Camera-type eye (tissue), 1 donor: ENCODE results near the gene USP17L24.

DNA sequence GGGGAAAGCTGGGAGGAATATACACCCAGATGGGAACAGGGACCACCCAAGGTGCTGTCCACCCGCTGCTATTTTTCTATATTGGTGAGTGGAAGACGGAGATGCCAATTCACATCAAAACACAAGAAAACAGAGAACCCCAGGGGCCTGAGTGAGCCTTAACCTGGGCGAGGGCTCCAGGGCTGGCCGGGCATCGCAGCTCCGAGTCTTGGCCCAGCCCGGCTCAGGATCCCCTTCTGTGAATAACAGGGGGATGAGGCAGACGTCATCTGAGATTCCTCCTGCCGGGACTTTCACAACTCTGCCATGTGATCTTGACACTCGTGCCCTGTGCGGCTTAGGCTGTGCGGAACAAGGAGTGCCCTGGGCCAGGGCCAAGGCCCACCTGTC lies 57.6 kb downstream of the ABLIM2 start:
- RAMPAGE, long total RNA, result no peak

- RAMPAGE, long total RNA, result no peak
These were observed 2.0 kb downstream of the ABLIM2 start for GRCh38 chr4:8156556-8157147.

- RAMPAGE, long total RNA, result no peak
These were observed 10.2 kb upstream of the SH3TC1 start for GRCh38 chr4:8188630-8189610.

DNA sequence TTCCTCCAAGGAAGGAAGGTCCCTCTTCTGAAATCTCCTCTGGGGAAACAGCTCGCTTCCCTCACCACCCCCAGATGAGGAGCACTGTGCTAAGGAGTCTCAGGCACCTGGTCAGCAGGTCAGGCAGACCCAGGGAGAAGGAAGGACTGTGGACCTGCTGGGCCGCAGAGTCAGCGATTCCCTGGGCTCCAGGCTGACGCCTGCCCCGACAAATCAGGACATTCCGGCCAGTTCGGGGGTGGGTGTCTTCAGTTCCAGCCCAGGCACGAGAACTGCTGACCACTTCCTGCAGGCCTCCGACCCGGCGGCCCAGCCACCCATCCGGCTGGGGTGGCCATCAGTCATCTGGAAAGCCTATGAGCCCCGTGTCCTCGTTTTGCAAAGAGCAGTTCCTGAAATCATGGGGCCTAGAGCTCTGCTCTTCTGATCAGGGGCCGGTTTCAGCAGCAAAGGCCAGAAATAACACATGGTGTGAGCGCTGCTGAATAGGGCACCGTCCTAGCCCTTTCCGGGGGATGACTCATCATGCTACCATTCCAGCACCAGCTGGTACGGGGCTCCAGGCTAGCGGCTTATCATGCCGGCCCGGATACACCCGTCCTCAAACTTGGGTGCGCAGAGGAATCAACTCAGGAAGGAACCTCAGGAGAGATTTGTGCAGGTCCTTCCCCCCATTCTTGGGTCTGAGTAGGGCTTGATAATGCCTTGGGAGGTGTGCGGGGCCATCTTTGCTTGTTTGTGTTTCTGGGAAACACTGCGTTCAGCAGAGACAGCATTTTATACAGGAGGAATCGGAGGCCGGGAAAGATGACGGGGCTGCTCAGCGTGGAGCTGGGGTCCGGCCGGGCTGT lies 7.8 kb upstream of the SH3TC1 start:
- RAMPAGE, long total RNA, result no peak

- RAMPAGE, long total RNA, result no peak
These were observed 8.3 kb downstream of the SH3TC1 start for GRCh38 chr4:8207333-8207778.

GRCh38 chr4:8226957-8227679 lies 28.0 kb downstream of the SH3TC1 start:
- RAMPAGE, long total RNA, result no peak

GRCh38 chr4:8228873-8229357 lies 29.8 kb downstream of the SH3TC1 start:
- RAMPAGE, long total RNA, result no peak

- RAMPAGE, long total RNA, result no peak
These were observed 34.4 kb upstream of the HTRA3 start for GRCh38 chr4:8235020-8235622.

GRCh38 chr4:8254099-8254596 lies 15.4 kb upstream of the HTRA3 start:
- RAMPAGE, long total RNA, result no peak

- RAMPAGE, long total RNA, result no peak
These were observed 1.6 kb downstream of the HTRA3 start for GRCh38 chr4:8271223-8271552.

DNA sequence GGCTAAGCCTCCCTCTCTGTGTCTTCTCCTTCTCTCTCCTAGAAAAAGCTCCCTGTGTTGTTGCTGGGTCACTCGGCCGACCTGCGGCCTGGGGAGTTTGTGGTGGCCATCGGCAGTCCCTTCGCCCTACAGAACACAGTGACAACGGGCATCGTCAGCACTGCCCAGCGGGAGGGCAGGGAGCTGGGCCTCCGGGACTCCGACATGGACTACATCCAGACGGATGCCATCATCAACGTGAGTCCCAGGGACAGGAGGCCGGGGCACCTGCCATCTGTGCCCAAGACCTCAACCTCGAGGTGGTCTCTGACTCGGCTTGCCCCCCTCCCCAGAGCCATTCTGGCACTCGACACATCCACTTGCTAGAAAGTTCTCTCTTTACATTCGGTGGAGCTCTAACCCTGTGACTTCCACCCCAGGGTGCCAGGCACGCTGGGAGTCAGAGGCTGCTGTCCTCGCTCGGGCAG lies 21.8 kb downstream of the HTRA3 start:
- RAMPAGE, long total RNA, result no peak

DNA sequence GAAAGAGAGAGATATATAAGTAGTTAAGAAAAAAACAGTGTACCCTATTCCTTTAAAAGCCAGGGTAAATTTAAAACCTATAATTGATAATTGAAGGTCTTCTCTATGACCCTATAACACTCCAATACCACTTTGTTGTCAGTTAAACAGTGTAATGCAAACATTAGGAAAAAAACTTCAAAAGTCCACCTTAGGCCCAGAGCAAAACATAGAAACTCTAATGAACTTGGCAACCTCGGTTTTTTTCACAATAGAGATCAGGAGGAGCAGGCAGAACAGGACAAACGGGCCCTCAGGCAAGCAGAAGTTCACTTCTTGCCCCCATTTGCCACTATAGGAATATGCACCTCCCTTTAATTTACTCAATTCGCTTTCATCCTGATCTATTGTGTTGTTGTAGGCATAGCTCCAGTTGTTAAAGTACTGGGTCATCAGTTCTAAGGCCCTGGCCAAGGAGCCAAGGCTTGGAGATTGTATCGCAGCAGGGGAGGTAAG lies 18.2 kb downstream of the ACOX3 start:
- RAMPAGE, long total RNA, result no peak

DNA sequence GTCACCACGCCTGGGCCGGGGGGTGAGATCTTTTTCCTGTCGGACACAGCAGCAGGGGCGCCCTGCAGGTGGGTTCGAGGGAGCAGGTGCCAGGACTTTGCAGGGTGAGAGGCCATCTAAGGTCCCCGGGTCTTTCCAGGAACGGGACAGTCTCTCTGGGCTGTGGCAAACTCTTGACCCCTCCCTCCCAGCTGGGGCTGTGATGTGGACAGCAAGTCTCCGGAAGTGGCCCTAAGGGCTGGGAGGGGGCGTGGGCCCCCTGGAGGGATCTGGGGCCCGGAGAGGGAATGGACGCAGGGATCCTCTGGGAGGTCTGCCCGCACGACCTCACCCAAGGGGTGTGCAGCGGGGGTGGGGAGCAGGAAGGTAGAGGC lies 585 bp downstream of the CPZ start:
- RAMPAGE, long total RNA, result no peak

GRCh38 chr4:8611820-8612740 lies 19.5 kb downstream of the CPZ start:
- RAMPAGE, long total RNA, result no peak

DNA sequence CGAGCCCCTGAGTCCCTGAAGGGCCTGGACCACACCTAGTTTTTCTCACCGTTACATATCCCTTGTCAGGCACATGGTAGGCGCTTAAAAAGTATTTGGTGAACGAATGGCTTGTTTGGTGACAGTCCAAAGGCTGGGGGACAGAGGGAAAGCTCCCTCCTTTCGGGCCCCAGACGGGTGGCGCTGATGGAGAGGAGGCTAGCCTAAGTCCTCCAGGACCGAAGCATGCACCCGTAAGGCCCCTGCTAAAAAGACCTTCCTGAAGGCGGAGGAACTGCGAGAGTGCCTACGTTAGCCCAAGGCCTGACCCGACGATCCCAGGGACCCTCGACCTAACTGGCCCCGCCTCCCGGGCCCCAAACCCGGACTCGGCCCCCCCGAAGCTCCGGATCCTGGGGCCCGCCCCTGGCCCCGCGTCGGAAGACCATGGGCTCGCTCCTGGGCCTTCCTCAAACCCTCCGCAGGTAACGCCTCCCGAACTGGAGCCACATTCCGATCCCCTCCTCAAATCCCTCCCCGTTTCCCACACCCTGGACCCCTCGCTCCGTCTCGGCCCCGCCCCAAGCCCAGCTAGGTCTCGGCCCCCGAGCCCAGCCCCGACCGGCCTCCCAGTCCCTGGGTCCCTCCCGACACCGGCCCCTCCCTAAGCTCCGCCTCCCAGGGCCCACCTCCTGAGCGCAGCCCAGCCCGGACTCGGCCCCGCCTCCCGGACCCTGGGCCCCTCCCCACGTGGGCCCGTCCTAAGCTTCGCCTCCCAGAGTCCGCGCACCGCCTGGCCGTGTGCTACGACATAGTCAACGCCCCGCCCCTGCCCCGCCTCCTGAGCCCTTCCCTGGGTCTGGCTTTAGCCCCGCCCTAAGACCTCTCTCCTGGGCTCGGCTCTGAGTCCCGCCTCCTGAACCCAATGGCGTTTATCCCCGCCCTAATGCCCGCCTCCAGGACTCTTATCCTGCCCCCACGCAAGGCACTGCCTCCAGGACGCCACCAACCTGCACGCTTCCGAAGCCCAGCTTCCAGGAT lies 17.9 kb upstream of the FAM90A26 start:
- RAMPAGE, long total RNA, result no peak

DNA sequence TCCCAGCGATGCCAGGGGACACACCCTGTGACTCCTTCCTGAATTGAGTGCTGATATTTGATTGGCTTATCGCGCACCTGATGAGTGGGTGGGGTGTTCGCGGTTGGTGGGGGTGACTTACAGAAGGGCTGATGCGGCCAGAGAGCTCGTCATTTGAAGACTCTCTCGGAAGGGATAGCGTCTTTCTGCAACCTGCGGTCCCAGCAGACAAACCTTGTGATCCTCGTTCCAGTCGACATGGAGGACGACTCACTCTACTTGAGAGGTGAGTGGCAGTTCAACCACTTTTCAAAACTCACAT lies at the start of gene USP17L24:
TSS of gene USP17L24 (plus strand) at position 238 of the 301 bp plus-strand sequence.
- RAMPAGE, long total RNA, result no peak

DNA sequence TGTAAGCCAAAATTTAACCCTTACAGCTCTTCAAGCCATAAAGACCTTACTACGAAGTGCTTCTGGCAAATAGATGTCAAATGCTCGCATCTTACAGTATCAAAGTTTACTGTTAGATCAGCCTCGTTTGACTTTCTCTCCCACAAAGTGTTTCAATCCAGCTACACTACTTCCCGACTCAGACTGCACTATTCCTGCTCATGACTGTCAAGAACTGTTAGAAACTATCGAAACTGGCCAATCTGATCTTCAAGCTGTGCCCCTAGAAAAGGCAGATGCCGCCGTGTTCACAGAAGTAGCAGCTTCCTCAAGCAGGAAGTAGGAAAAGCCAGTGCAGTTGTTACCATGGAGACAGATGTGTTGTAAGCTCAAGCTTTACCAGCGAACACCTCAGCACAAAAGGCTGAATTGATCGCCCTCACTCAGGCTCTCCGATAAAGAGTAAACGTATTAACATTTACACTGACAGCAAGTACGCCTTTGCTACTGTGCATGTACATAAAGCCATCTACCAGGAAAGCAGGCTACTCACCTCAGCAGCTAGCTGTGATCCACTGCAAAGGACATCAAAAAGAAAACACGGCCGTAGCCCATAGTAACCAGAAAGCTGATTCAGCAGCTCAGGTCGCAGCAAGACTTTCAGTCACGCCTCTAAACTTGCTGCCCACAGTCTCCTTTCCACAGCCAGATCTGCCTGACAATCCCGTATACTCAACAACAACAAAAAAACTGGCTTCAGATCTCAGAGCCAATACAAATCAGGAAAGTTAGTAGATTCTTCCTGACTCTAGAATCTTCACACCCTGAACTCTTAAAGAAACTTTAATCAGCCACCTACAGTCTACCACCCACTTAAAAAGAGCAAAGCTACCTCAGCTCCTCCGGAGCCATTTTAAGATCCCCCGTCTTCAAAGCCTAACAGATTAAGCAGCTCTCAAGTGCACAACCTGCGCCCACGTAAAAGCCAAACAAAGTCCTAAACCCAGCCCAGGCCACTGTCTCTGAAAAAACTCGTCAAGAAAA lies 159.9 kb downstream of the DEFB131A start:
- RAMPAGE, long total RNA, result no peak

- RAMPAGE, long total RNA, result no peak
These were observed 12.3 kb downstream of the WDR1 start for GRCh38 chr4:10104159-10104832.

DNA sequence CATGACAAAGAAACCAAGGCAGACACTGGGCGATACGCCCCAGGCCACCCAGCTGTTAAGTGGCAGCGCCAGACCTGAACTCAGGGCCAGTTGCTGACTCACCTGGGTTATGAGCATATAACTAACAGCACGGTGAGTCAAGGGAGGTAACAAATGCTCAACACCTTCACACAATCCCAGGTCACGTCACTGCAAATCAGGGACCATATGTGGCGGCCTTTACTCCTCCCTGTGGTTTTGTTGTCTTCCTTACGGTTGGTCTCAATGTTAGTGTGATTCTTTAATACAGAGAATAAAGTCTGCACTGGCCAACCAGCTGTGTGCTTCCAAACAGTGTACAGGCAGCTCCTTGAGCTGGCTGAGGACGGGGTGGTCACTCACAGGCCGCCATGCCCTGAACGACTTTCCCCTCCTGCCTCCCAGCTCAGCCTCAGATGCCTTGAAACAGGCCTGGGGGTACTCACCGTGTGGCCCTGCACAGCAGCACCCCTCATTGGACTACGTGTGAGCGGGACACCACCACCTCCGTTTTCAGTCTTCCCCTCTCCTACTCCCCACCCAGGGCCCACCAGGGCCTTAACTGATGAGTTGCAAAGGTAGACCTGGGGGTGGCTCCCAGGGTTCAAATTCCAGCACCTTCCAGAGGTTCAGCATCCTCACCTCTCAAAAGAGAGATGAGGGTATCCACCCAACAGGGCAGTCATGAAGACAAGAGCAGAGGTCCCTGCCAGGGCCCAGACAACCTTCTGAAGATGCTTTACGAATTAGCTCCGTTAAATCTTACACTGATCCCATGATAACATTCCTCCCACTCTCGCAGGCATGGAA lies 7.2 kb downstream of the WDR1 start:
- RAMPAGE, long total RNA, result no peak

DNA sequence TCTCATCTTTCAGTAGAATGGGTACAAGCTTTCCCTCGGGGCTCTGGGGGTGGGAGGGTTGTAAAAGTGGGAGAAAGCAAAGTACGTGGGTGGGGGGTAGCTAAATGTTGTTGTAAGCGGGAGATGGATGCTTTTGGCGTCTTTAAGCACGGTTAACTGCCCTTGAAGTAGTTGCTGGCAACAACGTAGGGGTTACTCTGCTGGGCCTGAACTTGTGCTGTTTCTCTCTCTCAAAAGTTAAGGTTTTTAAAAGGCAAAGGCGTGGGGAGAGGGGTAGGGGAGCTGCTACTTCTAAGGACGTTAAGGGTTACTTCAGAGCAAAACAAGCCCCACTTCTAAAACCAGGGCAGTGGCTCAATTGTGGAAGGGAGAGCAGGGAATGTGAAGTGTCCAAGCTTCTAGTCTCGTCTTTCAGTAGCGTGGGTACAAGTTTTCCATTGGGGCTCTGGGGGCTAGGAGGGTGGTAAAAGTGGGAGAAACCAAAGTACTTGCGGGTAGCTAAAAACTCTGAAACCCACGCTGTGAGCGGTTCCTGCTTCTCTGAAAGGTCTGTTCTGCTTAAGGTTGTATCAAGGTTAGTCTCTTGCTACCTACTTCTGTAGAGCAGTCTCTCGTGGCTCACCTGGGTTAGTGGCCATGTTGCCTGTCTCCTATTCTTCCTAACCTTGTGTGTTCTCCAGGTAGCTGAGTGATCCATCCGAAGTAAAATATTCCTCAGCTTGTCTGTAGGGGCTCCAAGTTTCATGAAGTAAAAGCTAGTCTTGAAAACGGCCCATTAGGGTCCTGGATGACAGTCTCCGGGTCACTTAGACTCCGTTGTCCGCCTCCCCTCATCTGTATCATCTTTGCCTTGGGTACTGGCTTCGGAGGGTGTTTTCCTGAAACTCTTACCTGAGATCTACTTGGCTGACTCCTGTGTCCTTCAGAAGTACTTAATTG lies 1.7 kb upstream of the WDR1 start:
- RAMPAGE, long total RNA, result no peak